ENCODE measurements around a stretch of chr3.

DNA sequence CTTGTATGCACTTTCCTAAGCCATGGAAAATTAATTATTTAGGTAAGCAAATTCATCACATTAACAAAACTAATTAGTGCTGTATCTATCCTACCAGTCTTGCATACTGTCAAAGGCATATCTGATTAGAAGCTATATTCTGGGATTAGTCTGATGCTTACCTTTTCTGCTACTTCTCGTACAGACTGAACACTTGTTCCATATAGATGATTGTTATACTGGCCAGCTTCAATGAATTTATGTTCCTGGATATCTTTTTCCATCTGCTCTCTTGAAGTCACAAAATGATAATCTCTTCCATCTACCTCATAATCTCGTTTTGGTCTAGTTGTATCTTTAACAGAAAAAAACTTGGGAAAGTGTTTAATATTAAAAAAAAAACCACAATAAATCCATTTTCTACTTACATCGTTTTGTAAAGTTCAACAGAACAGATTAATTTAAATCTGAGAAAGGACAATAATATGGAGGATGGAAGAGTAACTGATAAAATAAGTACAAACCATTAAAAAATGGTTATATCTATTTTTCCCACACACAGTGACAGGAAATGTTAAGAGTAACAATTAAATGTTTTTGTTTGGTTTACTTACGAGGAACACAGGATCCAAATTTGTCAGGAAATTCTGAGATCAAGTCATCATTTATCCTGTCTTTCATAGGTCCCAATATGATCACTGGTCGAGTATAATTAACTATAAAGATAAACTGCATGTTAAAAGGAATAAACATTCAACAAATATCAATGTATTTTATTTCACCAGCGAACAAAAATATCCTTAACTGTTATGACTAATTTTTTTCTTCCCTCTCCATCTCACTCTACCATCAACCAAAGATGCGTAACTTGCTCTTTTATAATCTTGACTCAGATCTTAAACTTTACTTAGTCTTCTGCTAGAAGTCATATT, 35.8 kb upstream of the MELTF start:
- PRO-cap, result no peak

DNA sequence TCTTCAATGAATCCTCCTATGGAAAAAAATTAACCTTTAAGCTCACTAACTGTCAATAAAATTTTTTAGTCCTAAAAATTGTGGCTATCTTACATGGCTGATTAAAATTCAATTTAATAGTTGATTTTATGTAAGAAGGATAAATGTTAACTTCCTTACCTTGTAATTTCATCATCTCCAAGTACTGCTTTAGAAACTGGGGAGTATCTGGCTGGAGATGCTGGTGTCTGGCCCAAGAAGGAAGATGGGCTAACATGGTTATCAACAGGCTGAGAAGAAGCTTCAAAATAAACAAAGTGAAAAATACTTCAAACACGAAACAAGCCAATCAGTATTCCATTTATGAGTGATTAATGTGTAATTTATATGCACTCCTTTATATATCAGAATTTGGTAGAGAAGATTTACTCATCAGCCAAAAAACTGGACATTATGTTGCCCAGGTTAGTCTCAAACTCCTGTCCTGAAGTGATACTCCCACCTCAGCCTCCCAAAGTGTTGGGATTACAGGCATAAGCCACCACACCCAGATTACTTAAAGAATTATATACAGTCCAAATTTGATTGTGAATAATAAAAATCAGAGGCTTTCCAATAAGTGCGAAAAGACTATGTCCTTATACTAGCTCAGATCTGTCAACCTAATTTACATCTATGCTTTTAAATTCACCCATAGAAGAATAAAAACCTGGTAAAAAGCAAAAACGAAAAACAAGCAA, 89.8 kb upstream of the MELTF start:
- PRO-cap, result no peak

- PRO-cap, result no peak
These were observed 113.0 kb upstream of the MELTF start for GRCh38 chr3:197142635-197142973.

DNA sequence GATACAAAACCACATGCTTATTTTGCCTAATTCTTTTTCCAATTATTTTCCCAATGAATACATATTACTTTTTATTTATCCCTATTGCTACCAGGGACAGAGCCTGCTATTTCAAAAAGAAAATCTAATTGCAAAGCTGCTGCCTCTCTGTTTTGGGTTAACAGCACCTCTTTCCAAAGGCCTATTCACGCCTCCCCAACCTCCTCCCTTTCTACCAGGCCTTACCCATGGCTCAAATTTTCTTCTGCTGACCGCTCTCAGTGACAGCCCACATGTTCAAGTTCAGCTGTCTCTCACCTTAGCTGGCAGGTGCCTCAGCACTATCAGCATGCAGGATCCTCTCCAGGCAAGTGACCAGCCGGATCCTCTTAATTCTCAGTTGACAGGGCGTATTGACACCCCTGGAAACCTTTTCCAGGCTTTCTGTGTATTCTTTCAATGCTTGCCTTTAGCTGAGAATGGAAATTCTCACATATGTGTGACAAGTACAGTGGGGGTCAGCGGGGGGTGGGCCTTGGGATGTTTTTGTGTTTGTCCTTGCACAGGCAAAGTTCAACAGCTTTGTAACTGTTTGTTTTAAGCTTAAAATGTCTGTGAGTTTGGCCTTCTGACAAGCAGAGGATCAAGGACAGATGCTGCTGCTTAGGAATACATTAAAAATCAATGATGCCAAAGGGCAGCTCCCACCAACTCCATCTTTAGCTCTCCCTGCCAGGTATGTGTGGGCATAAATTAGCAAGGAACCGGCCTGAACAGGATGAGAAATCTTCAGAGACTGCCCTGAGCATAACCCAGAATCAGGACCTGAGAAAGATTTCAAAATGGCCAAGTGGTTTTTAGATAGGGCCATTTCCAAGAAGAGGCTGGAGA, 17.4 kb upstream of the BDH1 start:
- PRO-cap, result no peak

GRCh38 chr3:197773901-197774664, 17.0 kb upstream of the LRCH3 start:
- PRO-cap, result no peak

DNA sequence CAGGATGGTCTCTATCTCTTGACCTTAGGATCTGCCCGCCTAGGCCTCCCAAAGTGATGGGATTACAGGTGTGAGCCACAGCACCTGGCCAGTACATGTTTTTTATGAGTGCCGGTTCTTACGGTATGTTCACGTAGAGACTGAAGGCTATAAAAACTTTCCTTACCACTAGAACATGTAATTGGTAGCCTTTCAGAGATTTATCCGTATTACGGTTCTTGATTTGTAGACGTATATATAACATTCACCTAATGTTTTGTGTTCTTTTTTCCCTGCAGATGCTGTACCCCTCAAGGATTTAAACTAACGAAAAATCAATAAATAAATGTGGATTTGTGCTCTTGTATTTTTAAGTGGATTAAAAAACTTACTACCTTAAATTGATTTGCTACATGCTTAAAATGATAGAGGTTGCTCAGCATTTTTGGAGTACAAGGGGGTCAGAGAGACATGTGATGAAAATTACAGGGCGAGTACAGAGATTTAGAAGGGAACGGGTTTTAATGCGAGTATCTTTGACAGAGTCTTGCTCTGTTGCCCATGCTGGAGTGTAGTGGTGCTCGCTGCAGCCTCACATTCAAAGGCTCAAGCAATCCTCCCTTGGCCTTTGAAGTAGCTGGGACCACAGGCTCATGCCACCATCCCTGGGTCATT, 4.2 kb downstream of the IQCG start:
- PRO-cap, result no peak

DNA sequence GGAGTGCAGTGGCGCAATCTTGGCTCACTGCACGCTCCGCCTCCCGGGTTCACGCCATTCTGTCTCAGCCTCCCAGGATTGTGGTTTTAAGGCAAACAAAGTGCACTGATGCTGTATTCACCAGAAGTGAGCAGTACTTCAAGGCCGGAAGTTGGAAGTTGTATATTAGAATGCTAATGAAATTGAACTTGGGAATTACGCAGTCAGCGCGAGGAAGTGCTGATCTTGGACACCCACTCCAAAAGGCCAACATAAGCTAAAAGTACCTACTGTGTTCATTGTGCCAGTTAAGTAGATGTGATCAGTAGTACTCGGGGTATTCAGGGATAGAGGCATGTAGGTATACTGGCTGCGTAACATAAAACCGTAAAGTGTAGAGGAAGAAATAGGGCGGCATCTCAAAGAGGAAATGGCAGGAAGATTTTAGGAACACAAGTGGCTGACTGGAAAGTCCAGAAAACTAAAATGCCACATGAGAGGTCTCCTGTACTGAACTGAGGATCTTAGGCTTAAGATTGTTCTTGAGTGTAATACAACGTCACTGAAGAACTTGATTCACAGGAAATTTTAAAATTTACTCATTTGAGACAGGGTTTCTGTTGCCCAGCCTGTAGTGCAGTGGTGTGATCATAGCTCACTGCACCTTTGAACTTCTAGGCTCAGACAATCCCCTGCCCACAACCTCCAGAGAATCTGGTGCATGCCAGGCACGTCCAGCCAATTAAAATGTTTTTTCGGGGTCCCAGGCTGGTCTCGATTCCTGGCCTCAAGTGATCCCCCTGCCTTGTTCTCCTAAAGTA, 2.1 kb downstream of the IQCG start:
- PRO-cap, result no peak

DNA sequence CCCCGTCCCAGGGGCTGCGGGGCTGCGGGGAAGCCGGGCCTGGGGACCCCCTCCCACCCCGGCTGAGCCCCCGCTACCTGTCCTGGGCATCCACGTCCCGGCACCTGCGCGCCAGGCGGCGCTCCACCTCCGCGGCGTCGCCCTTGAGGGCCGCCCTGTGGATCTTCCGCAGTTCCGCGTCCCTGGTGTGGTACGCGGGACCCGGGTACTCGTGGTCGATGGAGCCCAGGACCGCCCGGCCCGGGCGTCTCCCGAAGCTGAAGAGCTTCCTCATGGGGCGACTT, 120.2 kb downstream of the LMLN start:
- PRO-cap, result no peak

Data from WTC11 (cell line).